Sciatic nerve (tissue), 1 donor: ENCODE measurements around a stretch of chr17.

- PRO-cap = no peak
These were observed 7.9 kb downstream of the AXIN2 start for GRCh38 chr17:65553610-65553824.

GRCh38 chr17:65558748-65559737 is 2.4 kb downstream of the AXIN2 start:
- PRO-cap = unidirectional peak, plus-strand start at chr17:65559004; bidirectional peak, plus-strand start at chr17:65559321, minus-strand start at chr17:65559257

- PRO-cap = bidirectional peak, plus-strand start at chr17:65560238, minus-strand start at chr17:65560027; bidirectional peak, plus-strand start at chr17:65560483, minus-strand start at chr17:65560317
These were observed 1.3 kb downstream of the AXIN2 start for GRCh38 chr17:65560103-65560662.

GRCh38 chr17:65585473-65585886 is 24.0 kb upstream of the AXIN2 start:
- PRO-cap = unidirectional peak, plus-strand start at chr17:65585682

DNA sequence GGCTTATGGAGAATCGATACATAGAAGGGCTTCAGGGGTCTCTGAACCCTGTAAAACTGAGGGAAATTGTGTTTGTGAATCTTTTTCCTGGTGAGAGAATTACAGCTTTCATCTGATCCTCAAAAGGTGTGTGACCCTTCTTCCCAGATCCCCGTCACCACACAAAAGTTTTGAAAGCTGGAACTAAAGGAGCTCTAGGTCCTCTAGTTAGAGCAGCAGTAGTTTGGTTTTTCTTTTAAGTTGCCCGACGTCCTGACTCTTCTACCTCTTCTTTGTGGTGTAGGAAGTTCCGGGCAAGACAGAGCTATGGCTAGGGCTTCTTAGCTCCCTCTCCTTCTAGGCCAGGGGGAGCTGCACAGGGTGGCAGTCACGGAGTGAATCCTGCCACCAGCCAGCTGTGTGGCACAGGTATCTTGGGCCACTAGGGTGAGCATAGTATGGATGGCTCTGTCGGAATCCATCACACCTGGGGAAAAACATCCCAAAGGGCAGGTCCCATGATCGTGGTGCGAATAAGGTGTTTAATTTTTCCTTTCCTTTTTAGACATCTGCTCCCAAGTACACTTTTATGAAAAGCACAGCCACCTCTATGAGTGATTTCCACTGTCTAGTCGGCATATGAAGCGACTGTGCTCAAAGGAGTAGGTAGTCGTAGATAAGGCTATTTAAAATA is 1.9 kb downstream of the PRKCA start:
- PRO-cap = no peak

- PRO-cap = no peak
These were observed 51.4 kb downstream of the PRKCA start for GRCh38 chr17:66353878-66354158.

GRCh38 chr17:66541974-66542624 is 239.7 kb downstream of the PRKCA start:
- PRO-cap = no peak

- PRO-cap = no peak
These were observed 254.6 kb upstream of the CACNG5 start for GRCh38 chr17:66580121-66580875.

GRCh38 chr17:66711609-66712270 is 123.2 kb upstream of the CACNG5 start:
- PRO-cap = unidirectional peak, plus-strand start at chr17:66712162

DNA sequence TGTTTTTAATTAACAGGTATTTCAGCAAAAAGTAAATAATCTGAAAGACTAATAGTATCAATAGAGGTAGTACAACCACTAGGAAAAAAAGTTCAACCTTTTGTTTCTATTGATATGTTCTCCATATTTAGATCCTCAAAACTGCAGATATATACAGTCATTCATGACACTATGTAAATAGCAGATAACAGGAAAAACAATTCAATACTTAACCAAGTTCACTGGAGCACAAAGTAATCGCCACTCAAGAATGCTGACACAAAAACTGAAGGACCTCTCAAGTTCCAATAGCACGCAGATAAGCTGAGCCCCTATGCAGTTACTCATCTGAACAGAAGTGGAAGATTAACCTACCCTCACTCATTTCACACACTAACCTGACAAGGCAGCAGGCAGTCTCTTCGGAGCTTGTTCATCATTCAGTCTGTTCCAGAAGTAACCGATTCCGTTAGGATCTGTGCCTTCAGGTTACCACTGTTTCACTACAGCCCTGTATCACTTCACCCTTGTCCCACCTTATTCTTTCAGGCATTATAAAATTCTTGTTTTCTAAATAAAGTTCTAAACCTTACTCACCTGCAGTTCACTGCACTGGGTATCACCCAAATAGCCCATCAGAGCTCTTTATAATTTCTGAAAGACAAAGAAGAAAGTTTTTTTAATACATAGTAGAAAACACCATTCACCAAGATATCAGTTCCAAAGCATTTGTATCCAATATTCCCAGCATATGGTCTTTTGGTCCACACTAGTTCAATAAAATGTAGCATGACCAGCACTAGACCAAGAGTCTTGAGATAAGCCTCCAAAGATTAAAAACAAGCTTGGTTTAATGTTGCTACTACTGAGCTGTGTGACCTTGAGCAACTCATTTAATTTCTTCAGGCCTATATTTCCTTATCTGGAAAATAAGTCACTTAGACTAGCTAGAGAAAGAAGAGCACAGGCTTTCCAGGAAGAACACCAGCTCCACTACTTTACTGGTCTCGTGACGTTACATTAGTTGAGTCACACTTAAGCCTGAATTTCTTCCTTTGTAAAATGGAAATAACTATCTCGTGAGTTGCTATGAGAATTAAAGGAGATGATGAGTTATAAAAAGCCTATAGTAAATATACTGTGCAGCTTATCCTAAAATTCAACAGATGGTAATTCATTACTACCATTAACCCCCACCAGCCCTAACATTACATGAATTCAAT is 5.7 kb downstream of the HELZ start:
- PRO-cap = no peak

- PRO-cap = no peak
These were observed 1.3 kb downstream of the HELZ start for GRCh38 chr17:67243642-67244066.

DNA sequence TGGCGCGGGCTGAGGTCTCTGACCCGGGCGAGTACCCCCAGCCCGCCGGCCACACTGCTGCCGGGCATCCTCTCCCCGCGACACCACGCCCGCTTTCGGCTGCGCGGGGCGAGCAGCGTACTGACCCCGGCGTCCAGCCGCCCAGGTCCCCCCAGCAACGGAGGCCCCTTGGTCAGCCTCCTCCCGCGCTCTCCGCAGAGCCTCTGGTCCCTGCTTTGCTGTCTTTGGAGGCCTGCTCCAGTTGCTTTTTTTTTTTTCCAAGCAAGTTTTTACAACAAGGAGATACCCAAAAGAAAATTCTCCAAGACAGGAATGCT is 1.1 kb upstream of the HELZ start:
- PRO-cap = unidirectional peak, minus-strand start at position 97 of the sequence; unidirectional peak, minus-strand start at position 205 of the sequence

DNA sequence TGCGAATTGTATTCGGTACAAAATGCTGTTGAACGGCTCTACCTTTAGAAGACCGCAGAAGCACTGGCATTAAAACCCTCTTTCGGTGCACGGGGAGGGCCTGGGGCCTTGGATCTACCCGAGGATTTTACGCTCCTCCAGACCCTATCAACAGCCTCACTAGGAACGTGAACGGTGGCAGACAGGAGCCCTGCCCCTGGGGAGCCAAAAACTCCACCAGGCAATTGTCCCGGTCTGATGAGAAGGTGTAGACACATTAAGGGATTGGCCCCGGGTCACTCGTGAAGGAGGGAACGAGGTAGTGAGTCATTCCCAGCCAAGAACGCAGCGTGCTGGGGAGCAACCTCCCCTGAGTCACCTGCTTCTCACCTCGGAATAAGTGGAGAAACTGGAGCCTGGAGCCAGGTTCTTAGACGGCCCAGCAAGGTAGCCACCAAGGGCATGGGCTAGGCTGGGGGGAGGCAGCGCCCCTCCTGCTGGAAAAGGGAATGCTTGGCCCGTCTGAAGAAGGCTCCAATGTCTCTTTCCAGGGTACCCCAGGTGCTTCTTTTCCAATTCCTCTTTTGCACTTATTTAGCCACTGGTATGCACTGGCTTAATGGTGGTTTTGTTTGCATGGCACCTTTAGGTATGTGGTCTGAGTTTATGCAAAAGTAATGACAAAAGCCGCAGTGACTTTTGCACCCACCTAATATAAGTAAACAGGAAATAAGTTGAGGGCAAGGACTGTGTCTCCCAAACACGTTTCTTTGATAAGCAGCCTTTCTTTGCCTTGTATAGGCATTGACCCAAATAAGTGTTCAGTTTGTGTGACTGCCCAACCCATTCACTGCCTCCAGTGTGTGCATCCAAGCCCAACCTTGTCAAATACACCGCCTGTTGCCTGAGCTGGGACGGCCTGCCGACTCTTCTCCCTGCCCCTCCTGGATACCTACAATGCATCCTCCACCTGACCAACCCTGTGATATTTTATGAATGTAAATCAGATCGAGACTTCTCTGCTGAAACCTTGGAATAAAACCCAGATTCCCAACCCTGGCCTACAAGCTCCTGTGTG is 1.8 kb upstream of the HELZ start:
- PRO-cap = no peak

- PRO-cap = no peak
These were observed 11.4 kb downstream of the PSMD12 start for GRCh38 chr17:67354856-67355499.

- PRO-cap = unidirectional peak, plus-strand start at chr17:67434493
These were observed 57.0 kb downstream of the PITPNC1 start for GRCh38 chr17:67434007-67434548.

- PRO-cap = no peak
These were observed 101.7 kb downstream of the PITPNC1 start for GRCh38 chr17:67478756-67479191.

GRCh38 chr17:67679540-67679997 is 38.2 kb upstream of the NOL11 start:
- PRO-cap = no peak

- PRO-cap = no peak
These were observed 454 bp downstream of the NOL11 start for GRCh38 chr17:67718075-67718705.

DNA sequence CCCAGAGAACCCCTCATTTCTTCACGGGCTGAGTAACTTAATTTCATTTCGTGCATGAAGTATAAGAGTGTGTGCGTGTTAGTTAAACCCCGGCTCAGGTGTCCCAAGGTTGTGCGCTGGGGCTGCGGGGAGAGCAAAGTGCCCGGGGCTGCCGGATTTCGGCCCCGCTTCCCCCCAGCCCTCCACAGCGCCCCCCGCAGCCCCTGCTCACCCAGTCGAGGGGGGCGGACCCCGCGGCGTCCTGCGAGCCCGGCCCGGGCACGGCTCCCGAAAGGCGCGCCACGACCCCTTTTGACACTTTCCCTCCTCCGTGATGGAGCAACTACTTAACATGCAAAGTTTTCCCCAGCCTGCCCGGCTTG is 756 bp downstream of the C17orf58 start:
- PRO-cap = no peak

DNA sequence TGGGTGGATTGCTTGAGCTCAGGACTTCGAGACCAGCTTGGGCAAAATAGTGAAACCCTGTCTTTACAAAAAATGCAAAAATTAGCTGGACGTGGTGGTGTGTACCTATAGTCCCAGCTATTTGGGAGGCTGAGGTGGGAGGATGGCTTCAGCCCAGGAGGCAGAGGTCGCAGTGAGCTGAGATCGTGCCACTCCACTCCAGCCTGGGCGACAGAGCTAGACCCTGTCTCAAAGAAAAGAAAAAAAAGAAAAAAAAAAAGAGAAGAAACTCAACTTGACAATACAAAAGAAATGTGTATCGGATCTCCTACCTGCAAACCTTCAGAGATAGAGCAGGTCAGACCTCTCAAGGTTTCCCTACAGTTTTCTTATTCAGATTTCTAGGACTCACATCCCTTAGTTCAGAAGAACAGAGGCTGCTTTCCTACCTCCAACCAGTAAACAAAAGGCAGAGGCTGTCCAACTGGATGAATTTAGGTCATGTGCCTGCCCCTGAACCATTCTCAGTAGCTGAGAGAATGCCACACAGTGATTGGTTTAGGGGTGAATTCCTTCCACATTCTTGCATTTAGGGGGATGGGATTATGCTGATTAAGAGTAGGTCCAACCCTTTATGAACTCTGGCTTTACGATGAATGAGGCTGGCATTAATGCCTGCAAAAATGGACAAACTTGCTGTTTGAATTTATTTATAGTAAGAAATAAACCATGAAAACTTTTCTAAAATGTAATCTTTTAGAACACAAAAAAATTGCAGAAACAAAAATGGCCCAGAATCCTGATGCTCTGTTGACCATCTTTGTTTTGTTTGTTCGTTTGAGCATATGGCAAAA is 1.5 kb upstream of the KPNA2 start:
- PRO-cap = unidirectional peak, minus-strand start at position 443 of the sequence